SK-MEL-5 (cell line): ENCODE measurements around the gene UBXN11.

DNA sequence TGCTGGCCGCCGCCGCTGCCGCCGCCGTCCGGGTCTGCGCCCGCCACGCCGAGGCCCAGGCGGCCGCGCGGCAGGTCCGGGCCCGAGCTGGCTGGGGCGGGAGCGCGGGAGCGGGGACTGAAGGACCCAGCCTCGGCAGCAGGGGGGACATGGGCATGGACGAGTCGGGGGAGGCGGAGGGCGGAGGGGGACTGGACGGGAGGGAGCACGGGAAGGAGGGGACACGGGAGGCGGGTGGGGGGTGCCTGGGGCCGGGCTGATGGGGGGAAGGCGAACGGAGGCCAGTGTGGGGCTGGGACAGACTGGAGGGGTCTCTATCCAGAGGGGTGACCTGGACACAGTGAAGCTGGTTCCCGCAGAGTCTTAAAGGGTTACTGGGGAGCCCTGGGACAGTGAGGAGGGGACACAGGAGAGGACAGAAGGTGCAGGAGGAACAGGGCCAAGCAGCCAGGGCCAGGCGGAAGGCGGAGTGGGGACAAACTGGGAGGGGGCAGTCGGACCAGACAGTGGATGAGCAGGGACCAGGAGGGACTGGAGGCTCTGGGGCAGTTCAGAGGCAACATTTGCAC lies 431 bp downstream of the SELENON start:
RAMPAGE:
- cytosol, long total RNA, result no peak
- long total RNA, result no peak
- nucleus, long total RNA, result no peak

DNA sequence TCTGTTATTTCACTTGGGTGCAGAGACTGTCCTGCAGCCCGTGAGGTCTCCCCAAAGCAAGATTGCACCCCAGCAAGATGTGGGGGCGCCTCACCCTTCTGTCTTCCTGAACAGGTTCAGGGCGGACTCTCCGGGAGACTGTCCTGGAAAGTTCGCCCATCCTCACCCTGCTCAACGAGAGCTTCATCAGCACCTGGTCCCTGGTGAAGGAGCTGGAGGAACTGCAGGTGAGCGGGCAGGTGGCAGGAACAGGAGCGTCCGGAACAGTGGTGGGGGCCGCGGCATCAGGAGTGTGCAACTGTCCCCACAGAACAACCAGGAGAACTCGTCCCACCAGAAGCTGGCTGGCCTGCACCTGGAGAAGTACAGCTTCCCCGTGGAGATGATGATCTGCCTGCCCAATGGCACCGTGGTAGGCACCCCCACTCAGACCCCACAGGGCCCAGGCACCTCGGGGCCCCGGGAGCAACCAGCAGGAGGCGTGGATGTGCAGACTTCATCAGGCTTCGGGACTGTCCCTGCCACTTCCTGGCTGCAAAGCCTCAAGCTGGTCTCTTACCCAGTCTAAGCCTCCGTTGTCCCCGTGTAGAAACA lies 5.9 kb upstream of the MTFR1L start:
RAMPAGE:
- cytosol, long total RNA, result no peak
- long total RNA, result no peak
- nucleus, long total RNA, result no peak

GRCh38 chr1:25858345-25858923 lies 823 bp downstream of the AUNIP start:
RAMPAGE:
- cytosol, long total RNA, result no peak
- long total RNA, result no peak
- nucleus, long total RNA, result no peak

RAMPAGE:
- cytosol, long total RNA, result no peak
- long total RNA, result no peak
- nucleus, long total RNA, result no peak
These were observed 16.3 kb upstream of the STMN1 start for GRCh38 chr1:25922245-25923143.

RAMPAGE:
- cytosol, long total RNA, result no peak
- long total RNA, result no peak
- nucleus, long total RNA, result no peak
These were observed 829 bp downstream of the PAFAH2 start for GRCh38 chr1:25996887-25997580.

RAMPAGE:
- cytosol, long total RNA, result no peak
- long total RNA, result no peak
- nucleus, long total RNA, result no peak
These were observed 423 bp upstream of the PAFAH2 start for GRCh38 chr1:25998246-25998725.

RAMPAGE:
- cytosol, long total RNA, result no peak
- long total RNA, result no peak
- nucleus, long total RNA, result no peak
These were observed 3.8 kb upstream of the SLC30A2 start for GRCh38 chr1:26049370-26050389.

DNA sequence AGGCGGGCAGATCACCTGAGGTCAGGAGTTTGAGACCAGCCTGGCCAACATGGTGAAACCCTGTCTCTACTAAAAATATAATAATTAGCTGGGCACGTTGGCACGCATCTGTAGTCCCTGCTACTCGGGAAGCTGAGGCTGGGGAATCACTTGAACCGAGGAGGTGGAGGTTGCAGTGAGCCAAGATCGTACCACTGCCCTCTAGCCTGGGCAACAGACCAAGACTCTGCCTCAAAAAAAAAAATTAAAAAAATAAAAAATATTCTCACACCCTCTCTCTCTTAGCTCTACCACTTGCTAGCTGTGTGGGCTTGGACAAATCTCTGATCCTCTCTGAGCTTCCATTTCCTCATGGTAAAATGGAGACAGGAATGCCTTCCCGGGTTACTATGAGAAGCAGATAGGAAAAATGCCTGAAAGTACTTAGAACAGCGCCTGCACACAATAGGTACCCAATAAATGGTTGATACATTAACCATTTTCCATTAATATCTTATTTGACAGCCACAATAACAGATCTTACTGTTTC lies 3.2 kb downstream of the TRIM63 start:
RAMPAGE:
- cytosol, long total RNA, result no peak
- long total RNA, result no peak
- nucleus, long total RNA, result no peak

DNA sequence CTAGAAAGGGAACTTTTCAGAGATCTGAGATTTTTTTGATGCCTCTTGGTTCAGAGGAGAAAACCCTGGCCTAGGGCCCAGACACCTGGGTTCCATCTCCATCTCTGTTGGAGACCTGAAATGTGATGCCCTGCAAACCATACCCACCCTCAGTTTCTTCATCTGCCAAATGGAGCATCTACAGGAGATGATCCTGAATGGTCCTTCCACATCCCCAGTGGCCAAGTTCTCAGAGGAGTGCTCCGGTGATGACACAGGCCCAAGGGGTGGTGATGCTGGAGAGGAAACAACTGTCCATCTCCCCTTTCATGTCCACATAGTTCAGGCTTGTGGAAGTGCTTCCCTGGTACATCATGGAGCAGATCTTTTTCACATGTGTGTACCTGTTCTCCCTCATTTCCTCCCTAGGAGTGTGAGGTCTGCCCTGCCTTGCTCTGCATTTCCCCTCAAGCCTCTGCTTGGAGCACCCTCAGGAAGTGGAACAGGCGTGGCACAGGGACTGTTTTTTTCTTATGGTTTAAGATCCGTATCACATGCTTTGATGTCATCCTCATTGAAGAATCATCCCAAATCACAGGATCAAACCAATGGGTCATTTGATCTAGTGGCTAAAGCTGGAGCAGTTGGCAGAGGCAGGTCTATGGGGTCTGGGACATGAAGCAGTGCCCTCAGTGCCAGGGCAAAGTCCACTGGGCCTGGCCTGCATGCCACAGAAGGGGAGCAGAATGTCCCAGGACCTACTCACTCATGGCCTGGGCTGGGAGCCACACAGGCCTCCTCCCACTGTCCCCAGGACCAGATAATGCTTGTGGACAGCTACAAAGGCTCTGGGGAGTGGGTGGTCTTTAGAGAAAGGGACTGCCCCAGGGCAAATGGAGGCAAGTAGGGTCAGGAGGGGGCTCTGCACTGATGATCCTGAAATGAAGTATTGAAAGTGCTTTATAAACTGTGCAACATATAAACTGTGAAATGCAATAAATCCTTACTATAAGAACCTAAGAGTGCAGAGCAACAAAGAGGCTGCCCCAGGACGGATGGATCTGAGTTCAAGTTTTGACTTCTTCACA lies 8.2 kb upstream of the TRIM63 start:
RAMPAGE:
- cytosol, long total RNA, result no peak
- long total RNA, result no peak
- nucleus, long total RNA, result no peak

GRCh38 chr1:26155881-26156445 lies 2.9 kb upstream of the FAM110D start:
RAMPAGE:
- cytosol, long total RNA, result no peak
- long total RNA, result no peak
- nucleus, long total RNA, result no peak

DNA sequence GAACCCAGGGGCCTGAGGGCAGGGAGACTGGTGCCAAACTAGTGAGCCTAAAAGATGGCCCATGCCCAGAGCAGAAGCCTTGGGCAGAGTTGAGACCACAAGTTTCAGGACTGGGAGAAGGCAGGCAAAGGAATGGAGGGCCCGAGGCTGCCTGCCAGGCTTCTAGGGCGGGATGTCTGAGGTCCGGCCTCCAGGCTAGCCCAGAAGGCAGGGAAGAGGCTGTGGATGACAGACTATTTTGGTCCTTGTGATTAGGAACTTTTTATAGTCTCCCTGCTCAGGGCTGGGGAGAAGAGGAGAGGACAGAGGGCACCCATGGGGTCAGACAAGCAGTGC lies 252 bp downstream of the FAM110D start:
RAMPAGE:
- cytosol, long total RNA, result no peak
- long total RNA, result no peak
- nucleus, long total RNA, result no peak

DNA sequence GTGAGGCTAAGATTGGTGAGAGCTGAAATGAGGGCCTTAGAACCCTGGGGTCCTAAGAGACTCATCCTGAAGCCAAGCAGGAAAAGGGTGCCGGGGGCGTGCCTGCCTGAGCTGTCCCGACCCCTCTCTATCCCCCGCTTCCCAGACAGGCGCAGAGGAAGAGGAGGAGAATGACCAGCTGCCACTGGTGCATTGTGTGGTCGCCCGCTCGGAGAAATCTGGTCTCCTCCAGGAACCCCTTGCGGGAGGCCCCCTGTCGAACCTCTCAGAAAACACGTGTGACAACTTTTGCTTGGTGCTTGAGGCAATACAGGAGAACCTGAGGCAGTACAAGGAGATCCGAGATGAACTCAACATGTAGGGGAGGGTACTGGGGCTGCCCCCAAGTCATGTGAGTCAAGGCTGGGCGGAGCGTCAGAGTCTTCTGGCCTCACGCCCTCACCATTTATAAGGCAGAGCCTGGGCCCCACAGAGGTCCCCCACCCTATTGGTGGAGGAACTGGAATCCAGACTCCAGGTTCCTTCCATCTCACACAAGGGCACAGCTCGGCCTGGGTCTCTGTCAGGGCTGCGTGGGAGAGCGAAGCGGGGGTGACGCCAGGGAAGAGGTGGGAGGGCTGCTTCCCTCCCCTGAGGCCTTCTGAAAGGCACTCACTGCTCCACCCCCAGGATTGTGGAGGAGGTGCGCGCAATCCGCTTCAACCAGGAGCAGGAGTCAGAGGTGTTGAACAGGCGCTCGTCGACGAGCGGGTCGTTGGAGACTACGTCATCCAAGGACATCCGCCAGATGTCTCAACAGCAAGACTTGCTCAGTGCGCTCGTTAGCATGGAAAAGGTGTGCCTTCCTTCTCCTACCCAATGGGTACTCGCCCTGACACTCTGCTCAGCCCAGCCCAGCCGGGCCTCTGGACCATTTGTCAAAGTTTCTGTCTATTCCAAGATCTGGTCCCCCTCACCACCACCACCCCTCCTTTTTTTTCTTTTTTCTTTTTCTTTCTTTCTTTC lies 10.6 kb downstream of the CATSPER4 start:
RAMPAGE:
- cytosol, long total RNA, result no peak
- long total RNA, result no peak
- nucleus, long total RNA, result no peak

RAMPAGE:
- cytosol, long total RNA, result no peak
- long total RNA, result no peak
- nucleus, long total RNA, result no peak
These were observed 6.0 kb downstream of the SH3BGRL3 start for GRCh38 chr1:26285772-26286444.

DNA sequence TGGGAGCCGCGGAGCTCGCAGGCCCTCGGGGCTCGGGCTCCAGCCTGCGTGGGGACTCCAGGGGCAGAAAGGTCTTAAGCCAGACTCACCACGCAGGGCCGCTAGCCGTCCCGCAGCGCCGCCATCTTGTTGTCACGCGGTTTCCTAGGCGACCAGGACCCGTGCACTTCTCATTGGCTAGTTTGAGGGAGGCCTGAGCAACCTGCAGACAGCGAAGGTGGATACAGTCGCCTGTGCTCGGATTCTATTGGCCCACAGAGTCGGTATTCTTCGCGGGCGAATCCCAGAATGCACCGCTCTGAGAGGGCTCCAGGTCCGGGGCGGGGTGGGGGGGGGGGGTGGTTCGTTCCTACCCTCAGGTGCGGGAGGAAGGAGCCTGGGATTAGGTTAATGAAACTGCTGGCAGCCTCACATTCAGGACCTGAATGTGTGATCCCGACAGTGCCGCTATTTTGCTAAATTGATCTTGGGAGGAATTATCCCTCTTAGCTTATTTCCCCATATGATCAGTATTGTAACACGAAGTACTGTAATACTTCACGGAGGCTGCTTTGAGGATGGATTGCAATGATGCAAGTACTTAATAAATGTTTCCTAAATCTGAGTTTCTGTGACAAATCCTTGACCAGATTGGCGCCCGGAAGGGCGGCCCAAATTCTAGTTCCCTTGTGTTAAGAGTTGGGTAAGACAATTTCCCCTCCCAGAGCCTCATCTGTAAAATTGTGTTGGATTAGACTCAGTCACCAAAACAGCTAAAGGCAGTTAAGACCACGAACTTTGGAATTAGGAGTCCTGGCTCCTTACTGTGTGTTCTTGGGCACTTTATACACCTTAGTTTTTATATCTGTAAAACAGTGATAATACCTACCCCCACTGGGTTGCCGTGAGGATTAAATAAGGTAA lies at the start of gene UBXN11:
Gene UBXN11, minus strand, starts transcription at position 134 of the 903 bp plus-strand sequence.
RAMPAGE:
- cytosol, long total RNA, result start-site peak on the minus strand centred at position 139 of the sequence, 17 bp wide, 45 and 31 reads in 2 replicates
- long total RNA, result no peak
- nucleus, long total RNA, result no peak

RAMPAGE:
- cytosol, long total RNA, result no peak
- long total RNA, result no peak
- nucleus, long total RNA, result no peak
These were observed 516 bp downstream of the LIN28A start for GRCh38 chr1:26411042-26411624.

DNA sequence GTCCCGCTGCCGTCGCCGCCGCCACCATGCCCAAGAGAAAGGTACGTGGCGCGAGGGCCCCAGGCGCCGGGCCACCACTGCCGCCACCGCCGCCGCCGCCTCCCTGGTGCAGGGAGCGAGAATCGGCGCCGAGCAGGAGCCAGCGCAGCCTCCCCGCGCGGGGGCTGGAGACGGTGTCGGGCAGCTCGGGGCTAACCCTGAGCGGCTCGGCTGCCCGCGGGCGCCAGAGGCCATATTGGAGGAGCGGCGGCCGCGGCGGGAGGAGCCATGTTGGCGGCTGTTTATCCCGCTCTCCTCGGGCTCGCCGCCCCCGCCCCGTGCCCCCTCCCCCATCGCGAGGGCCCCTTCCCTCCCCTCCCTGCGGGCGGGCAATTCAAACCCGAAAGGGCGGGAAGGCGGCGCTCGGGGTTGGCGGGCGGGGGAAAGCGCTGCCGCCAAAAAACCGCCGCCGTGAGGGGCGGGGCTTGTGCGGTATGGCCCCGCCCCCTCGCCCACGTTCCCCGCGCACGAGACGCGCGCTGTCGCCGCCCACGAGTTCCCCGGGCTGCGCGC lies 423 bp downstream of the HMGN2 start:
RAMPAGE:
- cytosol, long total RNA, result no peak
- long total RNA, result no peak
- nucleus, long total RNA, result no peak

DNA sequence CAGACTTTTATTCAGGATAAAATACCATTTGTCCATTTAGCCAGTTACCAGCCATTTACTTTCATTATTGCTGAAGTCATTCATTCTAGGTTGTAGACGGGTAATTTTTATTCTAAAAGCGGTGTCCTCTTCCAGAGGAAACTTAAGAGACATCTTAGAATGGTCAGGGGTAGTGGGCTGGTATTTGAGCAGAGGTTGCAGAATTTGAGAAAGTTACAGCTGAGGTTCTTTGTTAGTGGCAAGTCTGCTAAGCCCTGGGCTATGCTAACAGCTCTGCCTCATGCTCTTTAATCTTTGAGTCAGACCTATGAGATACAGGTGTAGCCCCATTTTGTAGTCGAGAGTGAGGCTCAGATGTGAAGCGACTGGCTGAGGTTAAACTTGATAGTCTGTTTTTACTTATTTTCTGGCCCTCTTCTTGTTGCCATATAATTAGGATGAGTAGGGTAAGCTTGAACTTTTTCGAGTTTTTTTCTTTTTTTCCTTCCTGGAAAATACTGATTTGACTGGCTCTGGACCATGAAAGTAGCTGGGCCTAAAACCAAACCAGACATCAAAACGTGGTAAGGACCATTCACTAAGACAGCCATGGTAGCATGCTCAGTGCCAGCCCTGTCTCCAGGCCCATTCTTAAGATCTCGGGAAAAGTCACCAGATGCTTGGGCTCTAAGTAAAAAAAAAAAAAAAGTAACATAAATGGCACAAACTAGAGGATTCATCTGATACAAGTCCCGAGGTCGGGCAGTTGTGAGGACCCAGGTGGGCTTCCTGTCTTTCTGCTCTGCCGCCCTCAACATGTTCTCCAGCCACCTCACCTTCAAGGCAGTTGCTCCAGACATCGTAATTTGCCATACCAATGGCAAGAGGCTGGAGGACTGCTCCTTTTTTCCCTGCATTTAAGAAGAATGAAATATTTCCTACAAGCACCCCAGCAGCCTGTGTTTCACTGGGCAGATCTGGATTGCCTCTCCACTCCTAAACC lies 4.9 kb downstream of the HMGN2 start:
RAMPAGE:
- cytosol, long total RNA, result no peak
- long total RNA, result no peak
- nucleus, long total RNA, result no peak

DNA sequence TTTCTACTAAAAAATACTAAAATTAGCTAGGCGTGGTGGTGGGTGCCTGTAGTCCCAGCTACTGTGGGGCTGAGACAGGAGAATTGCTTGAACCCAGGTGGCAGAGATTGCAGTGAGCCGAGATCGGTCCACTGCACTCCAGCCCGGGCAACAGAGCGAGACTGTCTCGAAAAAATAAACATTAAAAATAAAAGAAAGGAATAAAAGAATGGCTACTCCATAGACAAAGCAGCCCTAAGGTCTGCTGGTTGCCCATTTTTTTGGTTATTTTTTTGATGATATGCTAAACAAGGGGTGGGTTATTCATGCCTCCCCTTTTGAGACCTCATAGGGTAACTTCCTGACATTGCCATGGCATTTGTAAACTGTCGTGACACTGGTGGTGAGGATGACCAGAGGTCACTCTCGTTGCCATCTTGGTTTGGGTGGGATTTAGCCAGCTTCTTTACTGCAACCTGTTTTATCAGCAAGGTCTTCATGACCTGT lies 11.3 kb downstream of the HMGN2 start:
RAMPAGE:
- cytosol, long total RNA, result no peak
- long total RNA, result no peak
- nucleus, long total RNA, result no peak

GRCh38 chr1:26530967-26531601 lies 1.5 kb downstream of the RPS6KA1 start:
RAMPAGE:
- cytosol, long total RNA, result no peak
- long total RNA, result no peak
- nucleus, long total RNA, result no peak

GRCh38 chr1:26531602-26532343 lies 2.2 kb downstream of the RPS6KA1 start:
RAMPAGE:
- cytosol, long total RNA, result no peak
- long total RNA, result no peak
- nucleus, long total RNA, result no peak